AG04450 (cell line): ENCODE measurements around the genes ZNF761 and LILRB5.

DNA sequence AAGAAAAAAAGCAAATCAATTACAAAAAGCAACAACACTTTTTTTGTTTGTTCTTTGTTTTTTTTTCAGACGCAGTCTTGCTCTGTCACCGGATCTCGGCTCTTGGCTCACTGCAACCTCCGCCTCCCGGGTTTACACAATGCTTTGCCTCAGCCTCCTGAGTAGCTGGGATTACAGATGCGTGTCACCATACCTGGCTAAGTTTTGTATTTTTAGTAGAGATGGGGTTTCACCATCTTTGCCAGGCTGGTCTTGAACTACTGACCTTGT, 2.2 kb downstream of the ZNF415 start:
- CAGE, long polyA plus RNA: no peak
- RRBS: no CpG with 5 or more reads among the region's 6 CpGs

- CAGE, long polyA plus RNA: no peak
- RRBS: no CpG with 5 or more reads among the region's 10 CpGs
Observed at GRCh38 chr19:53423554-53424095, 8.2 kb upstream of the ZNF761 start.

DNA sequence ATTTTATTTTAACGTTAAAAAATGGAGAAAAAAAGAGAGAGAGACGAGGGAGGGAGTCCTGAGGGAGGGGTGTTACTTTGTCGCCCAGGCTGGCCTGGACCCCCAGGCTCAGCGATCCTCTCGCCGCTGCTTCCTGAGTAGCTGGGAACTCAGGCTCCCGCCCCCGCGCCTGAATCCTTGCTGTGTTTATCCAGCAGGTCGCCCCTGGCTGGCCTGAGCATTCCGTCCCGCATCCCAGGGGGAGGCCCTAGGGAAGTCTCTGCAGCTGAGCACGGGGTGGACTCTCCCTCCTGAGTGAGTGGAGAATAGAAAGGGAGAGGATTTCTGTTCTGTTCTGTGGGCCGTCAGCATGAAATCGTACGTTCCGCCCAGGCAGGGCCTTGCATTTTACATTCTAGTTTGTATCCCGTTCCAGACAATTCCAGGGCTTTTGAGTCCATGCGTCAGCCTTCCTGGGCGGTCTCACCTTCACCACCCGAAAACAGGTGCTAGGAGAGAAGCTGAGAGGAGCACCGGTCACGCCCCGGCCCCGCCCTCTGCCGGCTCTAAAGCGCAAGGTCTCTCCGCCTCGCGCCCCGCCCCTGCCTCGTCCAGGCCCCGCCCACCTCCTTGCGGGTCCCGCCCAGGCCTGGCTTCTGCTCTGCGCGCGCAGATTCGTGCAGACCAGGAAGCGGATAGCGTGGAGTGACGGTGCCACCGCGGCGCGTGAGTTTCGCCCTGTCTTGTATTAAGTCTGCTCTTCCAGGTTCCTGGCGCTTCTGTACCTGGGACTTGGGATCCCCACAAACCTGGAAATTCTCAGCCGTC, at the start of gene ZNF761:
ZNF761 (plus strand) TSS at position 661 of the 807 bp plus-strand sequence.
- CAGE, long polyA plus RNA: no peak
- RRBS: no CpG with 5 or more reads among the region's 49 CpGs

GRCh38 chr19:53468655-53469283, 1.2 kb downstream of the ZNF813 start:
- CAGE, long polyA plus RNA: no peak
- RRBS: no CpG with 5 or more reads among the region's 10 CpGs

DNA sequence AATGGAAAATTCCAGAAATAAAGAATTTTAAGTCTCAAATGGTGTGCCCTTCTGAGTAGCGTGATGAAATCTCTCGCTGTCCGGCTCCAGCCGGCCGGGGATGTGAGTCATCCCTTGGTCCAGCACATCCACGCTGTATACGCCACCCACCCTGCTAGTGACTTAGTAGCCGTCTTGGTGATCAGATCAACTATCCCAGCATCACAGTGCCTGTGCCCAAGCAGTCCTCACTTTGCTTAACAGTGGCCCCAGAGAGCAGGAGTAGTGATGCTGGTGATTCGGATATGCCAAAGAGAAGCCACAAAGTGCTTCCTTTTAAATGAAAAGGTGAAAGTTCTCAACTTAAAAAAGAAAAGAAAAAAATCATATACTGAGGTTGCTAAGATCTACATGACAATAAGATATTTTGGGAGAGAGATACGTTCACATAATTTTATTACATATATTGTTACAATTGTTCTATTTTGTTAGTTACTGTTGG, 40.1 kb downstream of the ZNF331 start:
- CAGE, long polyA plus RNA: no peak
- RRBS: no CpG with 5 or more reads among the region's 10 CpGs

DNA sequence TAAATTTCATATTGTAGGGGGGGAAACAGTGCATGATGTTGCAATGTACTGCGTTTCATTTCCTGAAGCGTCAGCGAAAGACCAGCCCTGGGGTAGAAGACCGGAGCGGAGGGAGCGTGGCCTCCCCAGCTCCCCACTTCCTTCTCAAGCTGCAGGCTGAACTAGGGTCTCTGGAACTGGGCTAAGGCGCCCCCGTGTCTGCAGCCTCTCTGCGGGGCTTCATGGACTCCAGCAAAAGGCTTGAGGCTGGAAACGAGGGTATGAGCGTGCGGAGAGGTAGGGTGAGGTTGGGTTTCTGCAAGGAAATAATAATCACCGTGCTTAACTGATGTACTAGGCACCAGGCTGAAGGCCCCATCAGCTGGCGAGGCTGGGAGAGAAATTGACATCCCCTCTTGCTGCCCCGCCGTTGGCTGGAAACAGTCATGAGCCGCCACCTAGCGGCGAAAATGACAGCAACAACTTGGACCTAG, 32.2 kb downstream of the CACNG6 start:
- CAGE, long polyA plus RNA: no peak
- RRBS: no CpG with 5 or more reads among the region's 19 CpGs

DNA sequence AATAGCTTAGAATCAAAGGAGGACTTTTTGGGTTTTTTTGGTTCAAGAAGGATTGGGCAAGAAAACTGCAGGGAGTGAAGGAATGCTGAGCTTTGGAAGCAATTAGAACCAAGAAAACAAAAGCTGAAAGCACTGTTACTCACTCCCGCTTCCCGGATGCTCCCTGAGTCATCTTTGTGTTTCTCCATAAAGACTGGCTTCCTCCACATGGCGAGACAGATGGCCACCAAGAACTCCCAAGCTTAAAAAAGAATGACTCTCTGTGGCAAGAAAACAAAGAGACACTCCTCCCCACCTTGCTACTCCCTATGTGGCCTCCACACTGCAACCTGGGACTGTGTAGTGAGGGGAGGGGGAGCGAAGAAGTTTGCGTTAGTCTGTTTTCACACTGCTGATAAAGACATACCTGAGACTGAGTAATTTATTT, 27.9 kb downstream of the VSTM1 start:
- CAGE, long polyA plus RNA: no peak
- RRBS: no CpG with 5 or more reads among the region's 5 CpGs

GRCh38 chr19:54112231-54112563, 3.3 kb downstream of the TFPT start:
- CAGE, long polyA plus RNA: no peak
- RRBS: no CpG with 5 or more reads among the region's 2 CpGs

DNA sequence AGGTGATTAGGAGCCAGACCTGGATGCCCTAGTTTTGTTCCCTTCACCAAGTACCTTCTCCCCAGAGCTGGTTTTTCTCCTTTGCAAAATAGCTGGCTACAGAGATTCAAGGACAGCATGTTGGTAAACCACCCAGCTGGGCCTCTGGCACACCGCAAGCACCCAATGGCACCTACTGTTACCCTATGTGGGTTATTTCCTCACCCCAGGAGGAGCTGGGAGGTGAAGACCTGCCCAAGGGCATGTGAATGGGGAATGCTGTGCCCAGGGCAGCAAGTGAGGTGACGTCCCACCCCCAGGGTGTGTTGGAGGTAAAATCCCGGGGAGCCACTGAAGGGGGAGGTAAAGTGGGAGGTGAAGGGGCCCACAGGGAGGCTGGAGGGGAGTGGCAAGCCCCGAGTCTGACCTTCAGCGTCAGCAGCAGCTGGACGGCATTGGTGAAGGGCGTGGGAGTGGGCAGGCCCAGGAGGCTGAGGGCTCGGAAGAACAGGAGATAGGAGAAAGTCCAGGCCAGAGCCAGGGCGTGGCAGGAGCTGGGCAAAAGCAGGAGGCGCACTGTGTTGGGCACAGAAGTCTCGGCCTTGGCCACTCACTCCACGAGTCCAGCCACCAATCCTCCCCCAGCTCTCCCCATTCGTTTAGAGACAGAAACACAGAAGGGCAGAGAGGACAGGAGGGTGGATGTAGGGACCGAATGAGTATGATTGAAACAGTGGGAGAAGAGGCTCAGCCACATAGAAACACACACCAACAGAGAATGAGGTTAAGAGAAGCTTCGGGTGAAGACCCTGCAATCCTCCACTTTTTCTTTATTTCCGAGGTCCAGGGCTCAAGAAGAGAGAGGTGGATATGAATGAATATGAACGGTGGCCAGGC, 2.4 kb downstream of the MBOAT7 start:
- CAGE, long polyA plus RNA: no peak
- RRBS: no CpG with 5 or more reads among the region's 17 CpGs

DNA sequence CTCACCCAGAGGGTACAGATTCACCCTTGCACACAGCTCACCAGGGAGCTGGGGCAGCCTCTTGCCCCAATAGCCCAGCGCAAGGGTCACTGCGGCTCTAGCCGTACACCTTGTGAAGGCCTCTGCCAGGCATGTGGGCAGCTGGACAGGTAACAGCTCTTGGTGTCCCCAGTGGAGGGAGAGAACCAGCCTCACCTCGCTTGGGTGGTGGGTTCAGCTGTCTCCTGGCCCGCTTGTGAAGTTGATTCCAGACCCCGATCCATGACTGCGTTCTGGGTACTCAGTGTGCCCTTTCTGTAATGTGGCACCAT, 5.9 kb downstream of the RPS9 start:
- CAGE, long polyA plus RNA: no peak
- RRBS: no CpG with 5 or more reads among the region's 7 CpGs

- CAGE, long polyA plus RNA: no peak
- RRBS: no CpG with 5 or more reads among the region's 12 CpGs
Observed at GRCh38 chr19:54257129-54257762, at the start of gene LILRB5. Gene LILRB5 (minus strand): TSS chr19:54257273.

- CAGE, long polyA plus RNA: no peak
- RRBS: no CpG with 5 or more reads among the region's 15 CpGs
Observed at GRCh38 chr19:54336222-54337015, 2.5 kb downstream of the LILRA4 start.

- CAGE, long polyA plus RNA: no peak
- RRBS: no CpG with 5 or more reads among the region's 9 CpGs
Observed at GRCh38 chr19:54431722-54431980, 16.4 kb downstream of the TTYH1 start.

DNA sequence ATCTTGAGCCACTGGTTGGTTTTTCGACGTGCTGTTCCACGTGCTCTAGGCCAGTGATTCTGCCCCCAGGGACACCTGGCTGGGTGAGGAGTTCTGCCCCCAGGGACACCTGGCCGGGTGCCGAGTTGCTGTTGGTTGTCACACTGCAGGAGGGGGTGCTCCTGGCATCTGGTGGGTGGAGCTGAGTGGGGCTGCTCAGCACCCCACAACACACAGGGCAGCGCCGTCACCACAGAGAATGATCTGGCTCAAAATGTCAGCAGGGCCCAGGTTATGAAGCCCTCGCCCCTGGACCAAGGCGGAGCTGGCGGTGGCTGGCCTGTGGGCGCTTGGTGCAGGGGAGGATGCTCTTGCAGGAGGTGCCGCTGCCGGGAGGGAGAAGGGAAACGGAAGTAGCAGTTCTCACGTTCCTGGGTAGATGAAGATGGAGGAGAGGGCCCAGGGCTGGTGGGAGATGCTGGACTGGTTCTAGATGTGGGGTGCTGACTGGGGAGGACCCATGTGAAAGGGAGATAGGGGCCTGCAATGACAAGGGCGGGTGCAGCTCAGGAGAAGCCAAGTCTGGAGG, 14.2 kb upstream of the LENG8 start:
- CAGE, long polyA plus RNA: no peak
- RRBS: no CpG with 5 or more reads among the region's 16 CpGs

GRCh38 chr19:54438793-54439804, 9.9 kb upstream of the LENG8 start:
- CAGE, long polyA plus RNA: no peak
- RRBS: no CpG with 5 or more reads among the region's 19 CpGs

GRCh38 chr19:54462350-54462591, 1.3 kb downstream of the LENG9 start:
- CAGE, long polyA plus RNA: no peak
- RRBS: no CpG with 5 or more reads among the region's 9 CpGs

- CAGE, long polyA plus RNA: no peak
- RRBS: no CpG with 5 or more reads among the region's 13 CpGs
Observed at GRCh38 chr19:54624189-54624715, 6.0 kb upstream of the LILRB1 start.

DNA sequence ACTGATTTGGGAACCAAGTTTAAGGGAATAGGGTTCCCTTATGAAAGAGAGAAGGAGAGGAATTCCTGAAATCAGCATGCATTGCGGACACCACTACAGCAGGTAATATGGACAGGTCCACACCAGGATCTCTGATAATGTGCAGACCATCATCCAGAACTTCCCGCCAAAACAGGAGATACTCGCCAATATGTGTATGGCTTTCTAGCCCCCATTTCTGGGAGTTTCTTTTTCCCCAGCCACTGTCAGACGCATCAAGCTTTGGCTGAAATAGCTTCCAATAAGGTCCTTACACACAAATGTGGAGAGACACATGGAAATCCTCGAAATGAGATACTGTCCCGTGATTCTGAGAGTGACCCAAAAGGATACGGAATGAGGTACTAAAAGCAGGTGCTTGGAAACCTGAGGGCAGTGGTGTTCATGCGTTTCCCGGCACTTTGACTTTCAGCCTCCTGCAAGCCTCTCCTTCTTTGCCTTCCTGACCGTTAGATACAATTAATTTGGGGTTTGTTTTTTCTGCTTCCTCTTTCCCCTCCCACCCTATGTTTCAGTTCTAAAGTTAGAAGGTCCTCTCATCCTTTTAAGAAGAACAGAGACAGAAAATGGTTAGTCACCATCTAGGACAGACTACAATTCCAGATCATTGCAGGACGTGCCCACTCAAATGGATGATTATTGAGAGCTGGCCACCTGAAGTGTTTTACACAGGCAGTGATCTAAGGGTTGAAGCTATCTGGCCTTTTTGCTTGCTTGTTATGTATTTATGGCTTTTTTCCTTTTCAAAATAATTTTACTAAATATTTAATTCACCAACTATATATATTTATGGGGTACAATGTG, 1.9 kb upstream of the LILRB4 start:
- CAGE, long polyA plus RNA: no peak
- RRBS: no CpG with 5 or more reads among the region's 11 CpGs

GRCh38 chr19:54889450-54889651, 15.3 kb downstream of the FCAR start:
- CAGE, long polyA plus RNA: no peak
- RRBS: no CpG with 5 or more reads among the region's 4 CpGs

DNA sequence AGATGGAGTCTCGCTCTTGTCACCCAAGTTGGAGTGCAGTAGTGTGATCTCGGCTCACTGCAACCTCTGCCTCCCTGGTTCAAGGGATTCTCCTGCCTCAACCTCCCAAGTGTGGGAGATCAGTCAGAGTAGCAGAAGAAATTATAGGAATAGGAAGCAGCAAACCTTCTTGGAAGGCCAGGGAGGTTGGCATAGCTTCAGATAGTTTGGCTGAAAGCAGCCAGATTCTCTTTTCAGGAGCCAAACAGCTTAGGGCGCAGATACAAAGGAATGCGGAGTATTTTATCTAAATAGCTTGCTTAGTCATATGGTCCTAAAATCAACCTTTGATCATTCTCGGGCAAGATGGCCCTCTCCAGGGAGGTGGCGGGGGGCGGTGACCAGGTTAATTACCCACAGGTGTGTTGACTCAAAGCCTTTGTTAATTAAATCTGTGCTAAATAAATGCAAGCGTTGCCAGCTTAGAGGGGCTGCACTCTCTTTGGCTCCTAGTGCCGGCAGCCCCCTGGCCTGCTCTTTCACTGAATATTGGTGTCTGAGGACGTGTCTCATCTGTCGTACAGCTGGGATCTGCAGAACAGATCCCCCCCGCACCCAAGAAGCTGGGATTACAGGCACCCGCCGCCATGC, 12.5 kb upstream of the NCR1 start:
- CAGE, long polyA plus RNA: no peak
- RRBS: no CpG with 5 or more reads among the region's 14 CpGs